Jejunum (tissue), 1 donor: ENCODE results near the genes CGRRF1 and KTN1.

- PRO-cap: unidirectional peak, plus-strand start at chr14:54509902
Measured at GRCh38 chr14:54509188-54510018, at the start of gene CGRRF1. CGRRF1 (plus strand) TSS chr14:54509906.

GRCh38 chr14:54556493-54557064 is 10.3 kb upstream of the SAMD4A start:
- PRO-cap: no peak

- PRO-cap: no peak
Measured at GRCh38 chr14:54652013-54652876, 85.3 kb downstream of the SAMD4A start.

DNA sequence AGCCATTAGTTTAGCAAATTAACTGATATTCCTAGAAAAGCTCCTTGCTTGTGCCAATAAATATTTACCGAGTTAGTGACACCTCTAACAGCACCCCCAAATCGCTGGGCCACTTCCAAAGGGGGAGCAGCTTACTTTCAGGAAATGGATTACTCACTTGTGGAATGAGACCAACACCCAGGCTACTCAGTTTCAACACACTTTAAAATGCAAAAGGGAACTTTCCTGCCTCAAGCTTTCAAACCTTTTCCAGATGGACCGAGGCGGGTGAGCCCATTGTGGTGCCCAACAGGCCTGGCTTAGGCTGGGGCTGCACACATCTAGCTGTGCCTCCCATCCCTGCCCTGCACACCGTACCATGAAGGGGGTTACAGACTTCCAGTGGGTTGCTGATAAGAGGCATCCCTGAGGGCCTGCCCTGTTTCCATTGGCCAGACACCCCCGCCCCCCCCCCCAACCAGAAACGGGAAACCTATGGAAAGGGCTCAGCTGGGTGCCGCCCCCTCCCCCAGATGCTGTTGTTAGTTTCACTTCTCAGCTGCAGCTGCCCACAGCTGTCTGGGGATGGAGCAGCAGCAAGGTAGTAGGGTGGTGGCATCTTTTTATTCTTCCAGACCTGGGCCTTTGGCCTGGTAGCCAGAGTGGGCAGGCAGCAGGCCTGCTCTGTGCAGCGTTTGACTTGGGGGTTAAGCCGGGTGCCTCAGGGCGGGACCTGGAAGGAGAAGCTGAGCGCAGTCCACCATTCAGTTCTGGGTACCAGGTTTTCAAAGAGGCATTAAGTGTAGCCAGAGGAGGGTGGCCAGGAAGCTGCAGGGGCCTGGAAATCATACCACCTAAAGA is 117.5 kb downstream of the SAMD4A start:
- PRO-cap: unidirectional peak, plus-strand start at position 241 of the sequence

DNA sequence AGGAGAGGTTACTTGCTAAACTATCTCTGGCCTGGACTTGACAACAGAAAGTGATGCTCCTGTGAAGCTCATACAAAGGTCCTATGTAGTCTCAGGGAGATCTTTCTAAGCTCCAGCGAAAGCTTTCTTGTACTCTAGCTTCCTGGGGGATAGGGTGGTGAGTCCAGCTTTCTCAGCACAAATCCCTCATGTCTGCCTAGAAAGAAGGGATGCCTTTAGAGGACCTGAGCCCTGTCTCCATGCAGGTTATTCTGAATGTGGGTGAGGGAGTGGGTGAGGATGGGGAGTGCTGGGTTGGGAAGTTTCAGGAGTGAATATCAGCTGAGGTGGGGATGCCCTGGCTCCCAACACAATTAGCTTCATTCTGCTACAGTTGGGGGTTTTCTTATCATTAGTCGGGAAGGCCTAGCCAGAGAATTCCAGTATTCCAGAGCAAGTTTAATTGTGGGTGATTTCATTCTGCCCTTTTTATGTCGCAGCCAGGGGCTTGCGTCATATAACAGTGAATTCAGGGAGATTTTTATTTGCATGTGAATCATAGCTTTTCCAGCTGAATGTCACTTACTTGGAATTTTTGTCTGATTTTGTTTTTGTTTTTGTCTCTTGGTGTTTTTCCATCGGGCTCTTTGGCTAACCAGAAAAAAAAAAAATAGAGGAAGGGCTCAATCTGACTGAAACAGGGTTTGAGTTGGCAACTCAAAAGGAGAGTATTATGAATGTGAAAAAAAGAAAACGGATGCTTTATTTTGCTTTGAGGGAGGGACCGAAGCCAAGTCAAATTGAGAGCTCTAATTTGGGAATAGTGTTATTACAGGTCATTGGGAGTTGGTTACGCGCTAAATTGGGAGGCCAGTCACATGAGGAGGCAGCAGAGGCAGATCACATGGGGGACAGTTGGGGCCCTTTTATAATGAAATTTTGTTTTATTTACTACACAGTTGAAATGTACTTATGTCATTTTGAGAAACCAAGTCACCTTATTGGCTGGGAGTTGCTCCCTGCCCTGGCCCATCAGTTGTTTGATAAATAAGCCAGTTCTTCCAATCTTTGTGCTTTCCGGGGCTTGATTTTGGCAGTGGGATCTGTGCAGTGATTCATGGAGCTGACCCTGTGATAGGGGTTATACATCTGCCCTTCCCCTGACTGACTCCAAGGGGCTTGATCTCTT is 119.4 kb downstream of the SAMD4A start:
- PRO-cap: no peak

DNA sequence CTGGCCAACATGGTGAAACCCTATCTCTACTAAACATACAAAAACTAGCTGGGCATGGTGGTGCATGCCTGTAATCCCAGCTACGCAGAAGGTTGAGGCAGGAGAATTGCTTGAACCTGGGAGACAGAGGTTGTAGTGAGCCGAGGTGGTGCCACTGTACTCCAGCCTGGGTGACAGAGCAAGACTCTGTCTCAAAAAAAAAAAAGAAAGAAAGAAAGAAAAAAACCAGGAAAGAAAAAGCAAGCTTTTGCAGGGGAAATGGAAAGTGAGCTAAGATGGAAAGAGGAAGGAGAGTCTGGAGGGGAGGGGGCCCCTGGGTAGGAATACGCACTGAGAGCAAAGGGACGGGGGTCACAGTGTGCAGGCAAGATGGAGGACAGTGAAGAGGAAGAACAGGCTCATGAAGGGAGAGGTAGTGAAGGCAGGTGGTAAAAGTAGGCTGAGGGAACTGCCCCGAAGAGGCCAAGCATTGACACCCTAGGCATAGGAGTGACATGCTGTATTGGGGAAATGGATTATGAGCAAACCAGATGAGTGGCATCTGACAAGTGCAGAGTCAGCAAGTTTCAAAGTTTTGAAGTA is 139.6 kb downstream of the SAMD4A start:
- PRO-cap: no peak

- PRO-cap: no peak
Measured at GRCh38 chr14:54757573-54758136, 145.0 kb downstream of the GCH1 start.

GRCh38 chr14:54772356-54772666 is 130.3 kb downstream of the GCH1 start:
- PRO-cap: no peak

DNA sequence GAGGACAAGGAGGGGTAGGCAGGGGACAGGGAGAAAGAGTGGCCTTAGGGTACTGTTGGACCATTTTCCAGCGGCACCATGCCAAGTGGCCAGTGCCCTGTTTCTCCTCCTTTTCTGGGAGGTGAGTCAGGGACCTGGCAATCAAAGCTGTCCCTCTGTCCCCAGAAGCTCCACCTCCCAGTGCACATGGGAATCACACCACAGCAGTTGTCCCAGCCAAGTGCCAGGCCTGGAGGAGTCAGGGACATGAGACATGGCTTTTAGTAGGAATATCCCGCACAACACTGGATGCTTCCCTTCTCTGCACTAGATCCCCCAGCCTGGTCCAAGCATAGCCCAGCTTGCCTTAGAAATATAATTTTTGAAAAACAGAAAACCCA is 117.9 kb downstream of the GCH1 start:
- PRO-cap: unidirectional peak, minus-strand start at position 115 of the sequence

- PRO-cap: no peak
Measured at GRCh38 chr14:55058812-55059518, 7.5 kb downstream of the MAPK1IP1L start.

- PRO-cap: unidirectional peak, plus-strand start at chr14:55127875
Measured at GRCh38 chr14:55127726-55127952, 1.4 kb upstream of the LGALS3 start.

GRCh38 chr14:55131829-55132213 is 2.8 kb downstream of the LGALS3 start:
- PRO-cap: unidirectional peak, plus-strand start at chr14:55132003

DNA sequence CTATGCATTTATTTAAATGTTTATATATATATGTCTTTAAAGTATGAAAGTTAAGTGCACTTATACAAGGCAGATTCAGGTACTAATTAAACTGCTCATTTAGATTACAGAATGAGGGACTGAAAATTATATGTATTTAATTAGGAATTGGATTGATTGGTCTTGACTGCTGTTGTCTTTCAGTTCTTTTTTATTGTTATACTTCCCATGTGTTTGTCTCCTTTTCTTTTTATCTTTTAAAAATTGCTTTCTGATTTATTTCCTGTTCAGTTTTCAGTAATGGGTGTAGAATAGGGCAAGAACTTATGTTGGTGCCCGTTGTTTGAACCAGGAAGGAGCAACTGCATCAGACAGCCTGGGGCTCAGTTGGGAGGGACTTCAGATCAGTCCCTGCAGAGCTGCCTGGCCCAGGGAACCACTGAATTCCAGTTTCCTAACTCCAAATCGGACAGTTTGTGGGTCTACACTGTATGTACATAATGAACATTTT is 64.8 kb downstream of the FBXO34 start:
- PRO-cap: no peak

GRCh38 chr14:55446749-55447403 is 6.5 kb upstream of the TBPL2 start:
- PRO-cap: no peak

DNA sequence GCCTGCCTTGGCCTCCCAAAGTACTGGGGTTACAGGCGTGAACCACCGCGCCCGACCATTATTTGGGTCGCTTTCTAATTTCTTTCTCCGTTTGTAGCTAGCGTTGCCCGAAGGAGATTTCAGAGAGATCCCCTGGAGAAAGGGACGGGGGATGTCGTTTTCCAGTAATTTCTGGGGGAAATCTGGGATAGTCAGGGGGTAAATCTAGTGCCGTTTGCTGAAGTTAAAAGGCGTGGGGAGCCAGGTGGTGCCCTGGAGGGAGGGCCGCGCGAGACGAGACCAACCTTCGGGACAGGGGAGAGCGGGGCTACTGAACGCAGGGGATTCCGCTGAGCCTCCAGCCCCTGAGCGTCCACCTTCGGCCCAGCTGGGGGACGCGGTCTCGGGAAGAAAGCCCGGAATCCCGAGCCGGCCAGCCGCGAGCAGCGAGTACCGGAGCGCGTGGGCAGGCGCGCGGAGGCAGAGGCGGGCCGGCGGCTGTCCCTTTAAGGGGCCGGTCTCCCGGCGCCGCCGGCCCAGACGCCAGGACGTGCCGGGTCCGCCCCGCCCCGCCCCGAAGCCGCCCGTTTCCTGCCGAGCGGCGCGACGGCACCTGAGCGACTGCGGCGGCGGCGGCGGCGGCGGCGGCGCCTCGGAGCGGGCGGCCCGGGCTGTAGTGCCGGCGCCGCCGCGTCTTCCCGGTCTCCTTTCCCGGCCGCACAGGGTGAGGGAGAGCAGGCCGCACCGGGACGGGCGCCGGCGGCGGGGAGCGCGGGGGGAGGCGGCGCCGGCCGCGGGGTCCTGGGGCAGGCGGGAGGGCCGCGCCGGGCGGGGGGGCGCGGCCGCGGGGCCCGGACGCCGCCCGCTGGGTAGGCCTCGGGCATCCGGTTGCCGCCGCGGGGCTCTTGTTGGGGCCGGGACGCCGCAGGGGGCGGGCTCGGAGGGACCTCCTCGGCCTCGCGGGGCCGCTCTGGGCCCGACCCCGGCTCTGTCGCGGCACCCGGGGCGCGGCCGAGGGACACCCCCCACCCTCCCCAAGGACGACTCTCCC is at the start of gene KTN1:
TSS of gene KTN1 (plus strand) at position 556 of the 1,030 bp plus-strand sequence.
- PRO-cap: bidirectional peak, plus-strand start at position 609 of the sequence, minus-strand start at position 431 of the sequence

GRCh38 chr14:55634199-55634855 is 54.3 kb downstream of the KTN1 start:
- PRO-cap: no peak

- PRO-cap: no peak
Measured at GRCh38 chr14:55686146-55687096, 106.4 kb downstream of the KTN1 start.

- PRO-cap: no peak
Measured at GRCh38 chr14:55715810-55716655, 136.0 kb downstream of the KTN1 start.

- PRO-cap: no peak
Measured at GRCh38 chr14:56209525-56210430, 91.6 kb downstream of the PELI2 start.

- PRO-cap: no peak
Measured at GRCh38 chr14:56297205-56298099, 179.2 kb downstream of the PELI2 start.